AG04450 (cell line): ENCODE results near the genes GPHA2, NAALADL1, SPDYC and SLC25A45.

GRCh38 chr11:64764931-64765214, 5.1 kb upstream of the PYGM start:
- CAGE, long polyA plus RNA, result no peak
- RRBS, result no CpG with 5 or more reads among the region's 7 CpGs

DNA sequence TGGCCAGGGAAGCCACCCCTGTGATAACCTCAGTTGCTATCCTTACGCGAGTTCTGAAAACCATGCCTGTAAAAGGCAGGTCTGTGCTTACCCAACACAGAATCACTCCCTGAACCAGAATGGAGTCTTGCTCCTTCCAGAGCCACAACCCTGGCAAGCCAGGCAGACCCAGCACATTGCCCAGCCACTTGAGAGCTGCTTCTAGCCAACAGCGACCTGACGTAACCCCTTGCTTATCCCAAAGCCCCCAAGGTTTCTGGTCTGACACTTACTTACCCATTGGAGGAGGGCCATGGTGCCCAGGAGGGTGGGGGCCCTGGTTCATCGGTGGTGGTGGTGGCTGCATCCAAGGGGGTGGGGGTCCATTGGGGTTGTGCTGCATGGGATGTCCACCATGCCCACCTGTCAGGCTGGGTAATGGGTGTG, 7.5 kb upstream of the PYGM start:
- CAGE, long polyA plus RNA, result no peak
- RRBS, result no CpG with 5 or more reads among the region's 5 CpGs

DNA sequence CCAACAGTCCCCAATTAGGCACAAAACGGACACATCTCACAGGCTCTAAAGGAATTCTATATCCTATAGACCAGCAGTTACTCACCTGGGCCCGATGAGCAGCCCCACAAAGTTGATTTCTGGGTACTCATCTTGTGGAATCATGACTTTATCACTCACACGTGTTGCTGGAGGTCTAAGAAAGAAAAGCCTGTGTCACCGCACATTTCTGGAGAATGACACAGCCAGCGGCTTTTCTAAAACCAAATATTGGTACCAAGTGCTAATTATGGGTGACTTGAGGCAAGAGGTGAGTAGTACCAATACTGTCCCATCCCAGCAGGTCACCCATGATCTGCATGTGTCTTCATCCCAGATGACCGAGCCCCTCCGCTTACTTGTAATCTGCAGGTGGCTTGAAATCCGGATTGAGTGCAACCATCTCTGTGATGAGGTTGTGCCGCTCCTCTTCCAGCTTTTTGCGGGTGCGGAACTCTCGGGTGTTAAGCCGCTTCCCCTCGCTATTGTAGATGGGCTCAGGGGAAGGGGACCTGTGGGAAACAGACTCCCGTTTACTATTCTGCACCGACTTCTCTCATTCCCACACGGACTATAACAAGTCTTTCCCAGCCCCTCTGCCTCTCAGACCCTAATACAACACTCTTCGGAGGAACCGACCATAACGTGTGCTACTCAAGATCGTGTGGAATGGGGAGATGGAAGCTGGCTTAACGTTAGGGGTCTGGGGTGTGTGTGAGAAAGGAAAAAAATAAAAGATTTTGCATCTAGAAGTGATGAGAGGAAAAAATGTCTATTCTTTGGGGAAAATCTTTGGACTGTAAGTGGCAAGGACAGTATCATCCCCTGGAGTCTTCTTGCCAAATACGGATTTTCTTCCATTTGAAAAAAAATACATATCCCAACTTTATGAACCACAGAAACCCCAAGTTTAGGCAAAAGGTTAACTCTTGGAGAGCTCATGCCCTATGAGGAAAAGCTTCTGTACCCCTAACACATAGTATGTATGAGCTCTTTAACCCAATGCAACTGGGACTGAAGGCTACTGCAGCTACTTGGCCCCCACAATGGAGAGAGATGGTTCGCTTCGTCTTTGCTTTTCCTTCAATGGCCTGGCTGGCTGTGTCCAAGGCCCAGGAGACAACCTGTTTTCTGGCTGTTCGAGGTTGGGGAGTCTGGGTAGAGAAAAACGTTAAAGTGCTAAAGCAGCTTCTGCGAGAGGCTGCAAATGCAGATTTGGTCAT, 8.0 kb downstream of the SF1 start:
- CAGE, long polyA plus RNA, result no peak
- RRBS, result no CpG with 5 or more reads among the region's 28 CpGs

GRCh38 chr11:64779728-64780376, 1.5 kb upstream of the SF1 start:
- CAGE, long polyA plus RNA, result no peak
- RRBS, result no CpG with 5 or more reads among the region's 16 CpGs

DNA sequence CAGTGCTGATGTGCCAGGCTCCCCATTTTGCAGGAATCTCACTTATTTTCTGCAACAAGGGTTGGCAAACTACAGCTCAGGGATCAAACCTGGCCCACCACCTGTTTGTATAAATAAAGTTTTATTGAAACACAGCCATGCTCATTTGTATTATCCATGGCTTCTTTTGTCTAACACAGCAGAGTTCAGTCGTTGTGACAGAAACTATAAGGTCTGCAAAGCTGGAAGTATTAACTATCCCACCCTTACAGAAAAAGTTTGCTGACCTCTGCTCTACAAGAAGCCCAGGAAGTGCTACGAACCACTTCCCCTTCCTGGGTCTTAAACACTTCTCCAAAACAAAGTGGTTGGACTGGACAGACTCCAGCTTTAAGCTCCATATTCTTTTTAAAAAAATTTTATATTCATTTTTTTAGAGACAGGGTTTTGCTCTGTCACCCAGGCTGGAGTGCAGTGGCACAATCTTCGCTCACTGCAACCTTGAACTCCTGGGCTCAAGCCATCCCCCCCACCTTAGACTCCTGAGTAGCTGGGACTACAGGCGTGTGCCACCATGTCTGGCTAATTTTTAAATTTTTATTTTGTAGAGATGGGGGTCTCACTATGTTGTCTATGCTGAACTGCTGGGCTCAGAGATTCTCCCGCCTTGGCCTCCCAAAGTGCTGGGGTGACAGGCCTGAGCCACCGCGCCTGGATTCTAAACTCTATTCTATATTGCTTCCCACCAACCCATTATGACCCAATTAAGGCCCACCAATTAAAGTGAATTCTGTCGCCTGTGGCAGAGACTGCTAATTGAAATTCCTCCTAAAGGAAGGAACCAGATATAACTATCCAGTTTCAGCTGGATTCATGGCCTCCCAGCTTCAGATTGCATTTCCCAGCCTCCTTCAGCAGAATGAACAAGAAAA, 16.7 kb downstream of the EHD1 start:
- CAGE, long polyA plus RNA, result no peak
- RRBS, result no CpG with 5 or more reads among the region's 8 CpGs

DNA sequence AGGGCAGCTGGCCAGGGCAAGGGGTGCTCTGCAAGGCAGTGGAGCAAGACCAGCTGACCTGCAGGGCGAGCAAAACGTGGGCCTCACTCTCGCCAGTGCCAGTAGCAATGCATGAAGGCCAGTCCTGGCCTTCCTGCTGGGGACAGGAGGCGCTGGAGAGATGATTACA, 2.8 kb downstream of the EHD1 start:
- CAGE, long polyA plus RNA, result no peak
- RRBS, result no CpG with 5 or more reads among the region's 4 CpGs

DNA sequence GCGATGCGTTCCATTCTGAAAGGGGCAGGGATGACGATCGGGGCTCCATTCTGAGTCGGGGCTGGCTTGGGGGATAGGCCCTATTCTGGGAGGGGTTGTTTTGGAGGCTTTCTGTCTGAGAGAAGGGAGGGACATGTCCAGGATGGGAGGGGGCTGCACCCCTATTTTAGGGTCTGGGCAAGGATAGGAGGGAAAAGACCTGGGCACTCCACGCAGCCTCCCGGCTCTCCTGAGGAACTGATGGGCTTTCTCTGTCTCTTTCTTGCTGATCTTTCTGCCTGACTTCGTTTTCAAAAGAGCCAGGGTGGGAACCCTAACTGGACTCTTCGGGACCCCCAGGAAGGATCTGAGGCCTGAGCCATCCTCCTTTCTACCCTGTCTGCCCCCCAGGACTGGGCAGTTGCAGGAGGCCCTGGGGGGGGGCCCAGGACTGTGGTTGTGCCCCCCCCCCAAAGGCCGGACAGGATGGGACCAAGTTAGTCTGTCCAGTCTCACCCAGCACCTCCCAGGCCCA, 742 bp downstream of the PPP2R5B start:
- CAGE, long polyA plus RNA, result no peak
- RRBS, result 5% methylated on average over 1 of the region's 10 CpGs

DNA sequence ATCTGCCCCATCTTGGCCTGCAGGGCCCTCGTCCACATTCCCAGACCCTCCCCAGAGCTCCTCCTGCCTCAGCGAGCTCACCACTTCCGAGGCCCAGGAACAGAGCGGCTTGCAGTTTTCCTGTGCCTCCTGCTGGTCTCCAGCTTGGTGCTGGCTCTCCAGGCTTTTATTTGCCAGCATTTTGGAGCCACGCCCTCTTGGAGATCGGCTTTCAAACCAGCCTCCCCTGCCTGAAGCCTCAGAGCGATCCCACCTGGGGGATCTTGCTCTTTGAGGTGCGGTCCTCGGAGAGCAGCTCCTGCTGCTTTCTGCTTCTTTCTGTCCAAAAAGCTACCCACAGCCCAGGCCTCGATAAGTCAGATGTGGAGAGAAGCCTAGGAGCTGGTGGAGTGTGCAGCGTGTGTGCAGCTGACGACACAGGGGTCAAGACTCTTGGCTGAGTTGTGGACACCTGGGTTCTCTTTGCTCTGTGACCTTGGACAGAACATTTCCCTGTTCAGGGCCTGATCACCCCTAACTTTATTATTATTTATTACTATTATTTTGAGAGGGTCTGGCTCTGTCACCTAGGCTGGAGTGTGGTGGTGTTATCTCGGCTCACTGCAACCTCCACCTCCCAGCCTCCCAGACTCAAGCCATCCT, at the start of gene GPHA2:
Gene GPHA2 (minus strand): TSS at position 141 of the 642 bp plus-strand sequence.
- CAGE, long polyA plus RNA, result no peak
- RRBS, result no CpG with 5 or more reads among the region's 13 CpGs

GRCh38 chr11:65058382-65058773, at the start of gene NAALADL1:
Gene NAALADL1, minus strand, starts transcription at chr11:65058553.
- CAGE, long polyA plus RNA, result no peak
- RRBS, result no CpG with 5 or more reads among the region's 5 CpGs

DNA sequence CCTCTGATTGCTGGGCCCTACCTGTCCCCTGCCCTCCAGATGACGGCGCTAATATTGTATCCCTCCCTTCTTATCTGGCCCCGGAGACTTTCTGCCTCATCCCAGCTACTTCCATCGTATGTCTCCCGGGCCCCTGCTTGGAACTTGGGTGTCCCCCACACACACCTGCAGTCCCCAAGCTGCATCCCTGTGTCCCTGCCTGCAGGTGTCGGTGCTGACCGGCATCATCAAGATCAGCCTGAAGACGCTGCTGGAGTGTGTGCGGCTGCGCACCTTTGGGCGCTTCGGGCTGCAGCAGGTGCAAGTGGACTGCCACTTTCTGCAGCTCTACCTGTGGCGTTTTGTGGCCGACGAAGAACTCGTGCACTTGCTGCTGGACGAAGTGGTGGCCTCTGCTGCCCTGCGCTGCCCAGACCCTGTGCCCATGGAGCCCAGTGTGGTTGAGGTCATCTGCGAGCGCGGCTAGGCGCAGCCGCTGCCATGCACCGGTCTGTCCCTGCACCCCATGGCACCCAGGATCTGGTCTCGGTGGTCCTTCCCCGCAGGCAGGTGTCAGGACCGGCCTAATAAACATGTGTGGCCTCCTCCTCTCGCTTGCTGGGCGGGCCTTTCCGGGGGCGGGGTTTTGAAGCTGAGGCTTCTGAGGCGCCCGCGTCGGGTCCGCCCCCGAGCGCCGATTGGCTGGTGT, 406 bp upstream of the TM7SF2 start:
- CAGE, long polyA plus RNA, result no peak
- RRBS, result 32% methylated on average over 10 of the region's 39 CpGs

GRCh38 chr11:65120534-65121292, 1.2 kb downstream of the FAU start:
- CAGE, long polyA plus RNA, result no peak
- RRBS, result no CpG with 5 or more reads among the region's 12 CpGs

- CAGE, long polyA plus RNA, result no peak
- RRBS, result no CpG with 5 or more reads among the region's 13 CpGs
These were observed 2.3 kb upstream of the SYVN1 start for GRCh38 chr11:65136535-65137084.

GRCh38 chr11:65150585-65151492, 16.5 kb upstream of the SYVN1 start:
- CAGE, long polyA plus RNA, result no peak
- RRBS, result no CpG with 5 or more reads among the region's 11 CpGs

DNA sequence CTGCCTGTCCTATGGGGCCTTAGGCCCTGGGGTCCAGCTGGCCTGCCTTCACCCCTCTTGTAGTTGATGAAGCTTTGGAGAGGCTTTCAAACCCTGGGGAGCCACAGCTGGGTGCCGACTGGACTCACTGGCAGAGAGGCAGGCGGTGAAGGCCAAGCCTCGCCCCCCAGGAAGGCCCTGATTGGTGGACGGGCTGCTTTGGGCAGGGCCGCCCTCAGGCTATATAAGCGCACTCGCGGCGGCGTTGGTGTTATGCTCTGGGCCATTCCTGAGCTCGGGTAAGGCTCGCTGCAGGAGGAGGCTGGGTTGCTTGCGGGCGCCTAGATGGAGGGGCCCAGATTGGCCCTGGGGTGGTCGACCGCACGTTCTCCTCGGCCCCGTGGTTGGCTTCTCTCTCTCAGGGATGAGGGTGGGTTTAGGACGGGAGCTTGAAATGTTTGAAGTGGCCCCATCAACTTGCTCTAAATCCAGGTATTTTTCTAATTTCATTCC, at the start of gene SPDYC:
Gene SPDYC (plus strand): TSS at position 250 of the 492 bp plus-strand sequence.
- CAGE, long polyA plus RNA, result no peak
- RRBS, result no CpG with 5 or more reads among the region's 20 CpGs

DNA sequence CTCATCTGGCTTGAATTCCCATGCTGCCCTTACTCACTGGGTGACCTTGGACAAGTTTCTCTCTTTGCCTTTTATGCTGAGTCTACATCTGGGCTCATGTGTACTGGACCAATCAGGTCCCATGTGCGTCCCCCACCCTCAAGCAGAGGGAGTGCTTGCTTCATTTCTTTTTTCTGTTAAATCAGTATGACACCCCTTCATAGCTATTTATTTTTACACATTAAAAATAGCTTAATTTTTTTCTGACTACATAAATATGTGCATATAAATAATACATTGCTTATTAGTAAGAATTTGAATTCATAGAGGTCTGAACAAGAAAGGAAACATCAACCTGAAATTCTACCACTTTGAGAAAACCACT, 2.8 kb downstream of the CDC42EP2 start:
- CAGE, long polyA plus RNA, result no peak
- RRBS, result no CpG with 5 or more reads among the region's 1 CpG

GRCh38 chr11:65329955-65330392, 3.7 kb upstream of the DPF2 start:
- CAGE, long polyA plus RNA, result no peak
- RRBS, result no CpG with 5 or more reads among the region's 13 CpGs

GRCh38 chr11:65382052-65382893, at the start of gene SLC25A45:
Gene SLC25A45, minus strand, starts transcription at chr11:65382646.
- CAGE, long polyA plus RNA, result start-site peak on the minus strand at chr11:65382308-65382395, 9 and 9 reads in 2 replicates
- RRBS, result 2% methylated on average over 5 of the region's 28 CpGs

GRCh38 chr11:65416787-65417684, 30.6 kb downstream of the FRMD8 start:
- CAGE, long polyA plus RNA, result no peak
- RRBS, result 68% methylated on average over 3 of the region's 15 CpGs

DNA sequence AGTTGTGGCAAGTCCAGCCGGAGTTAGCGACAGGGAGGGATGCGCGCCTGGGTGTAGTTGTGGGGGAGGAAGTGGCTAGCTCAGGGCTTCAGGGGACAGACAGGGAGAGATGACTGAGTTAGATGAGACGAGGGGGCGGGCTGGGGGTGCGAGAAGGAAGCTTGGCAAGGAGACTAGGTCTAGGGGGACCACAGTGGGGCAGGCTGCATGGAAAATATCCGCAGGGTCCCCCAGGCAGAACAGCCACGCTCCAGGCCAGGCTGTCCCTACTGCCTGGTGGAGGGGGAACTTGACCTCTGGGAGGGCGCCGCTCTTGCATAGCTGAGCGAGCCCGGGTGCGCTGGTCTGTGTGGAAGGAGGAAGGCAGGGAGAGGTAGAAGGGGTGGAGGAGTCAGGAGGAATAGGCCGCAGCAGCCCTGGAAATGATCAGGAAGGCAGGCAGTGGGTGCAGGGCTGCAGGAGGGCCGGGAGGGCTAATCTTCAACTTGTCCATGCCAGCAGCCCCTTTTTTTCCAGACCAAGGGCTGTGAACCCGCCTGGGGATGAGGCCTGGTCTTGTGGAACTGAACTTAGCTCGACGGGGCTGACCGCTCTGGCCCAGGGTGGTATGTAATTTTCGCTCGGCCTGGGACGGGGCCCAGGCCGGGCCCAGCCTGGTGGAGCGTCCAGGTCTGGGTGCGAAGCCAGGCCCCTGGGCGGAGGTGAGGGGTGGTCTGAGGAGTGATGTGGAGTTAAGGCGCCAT, 36.5 kb downstream of the FRMD8 start:
- CAGE, long polyA plus RNA, result no peak
- RRBS, result 14% methylated on average over 3 of the region's 28 CpGs

- CAGE, long polyA plus RNA, result no peak
- RRBS, result 29% methylated on average over 1 of the region's 8 CpGs
These were observed 37.0 kb downstream of the FRMD8 start for GRCh38 chr11:65423522-65423667.